ENCODE measurements around the genes NPTXR and APOBEC3H.

GRCh38 chr22:38485675-38486563, 18.0 kb downstream of the KDELR3 start:
- PRO-cap, result no peak
- RAMPAGE, long total RNA, 3 experiments, result no peak in any of the 3 experiments

- PRO-cap, result no peak
- RAMPAGE, long total RNA, 3 experiments, result no peak in any of the 3 experiments
Measured at GRCh38 chr22:38498233-38498782, 7.8 kb downstream of the DDX17 start.

GRCh38 chr22:38728733-38729851, 23.3 kb downstream of the GTPBP1 start:
- PRO-cap, result no peak
- RAMPAGE, long total RNA, 3 experiments, result no peak in any of the 3 experiments

DNA sequence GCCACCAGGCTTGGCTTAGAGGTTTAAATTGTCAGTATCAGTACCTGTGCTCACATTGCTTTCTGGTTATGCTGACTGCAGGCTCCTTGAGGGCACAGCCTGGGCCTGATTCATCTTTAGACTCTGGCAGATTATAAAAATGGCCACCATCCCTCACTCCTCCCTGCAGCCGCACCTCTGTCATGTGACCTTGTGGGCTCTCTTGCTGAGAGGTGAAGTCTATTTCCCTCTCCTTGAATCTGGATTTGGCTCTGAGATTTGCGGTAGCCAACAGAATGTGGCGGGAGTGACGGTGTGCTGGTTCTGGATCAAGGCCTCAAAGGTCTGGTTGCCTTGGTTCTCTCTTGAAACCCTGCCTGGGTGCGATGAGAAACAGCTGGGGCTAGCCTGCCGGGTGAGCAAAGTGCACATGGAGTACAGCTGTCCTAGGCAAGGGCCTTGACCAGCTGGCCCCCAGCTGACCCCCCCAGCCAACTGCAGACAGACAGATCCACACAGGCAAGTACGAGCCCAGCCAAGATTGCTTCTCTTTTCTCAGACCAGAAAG, 10.9 kb downstream of the SUN2 start:
- PRO-cap, result no peak
- RAMPAGE, long total RNA, 3 experiments, result no peak in any of the 3 experiments

DNA sequence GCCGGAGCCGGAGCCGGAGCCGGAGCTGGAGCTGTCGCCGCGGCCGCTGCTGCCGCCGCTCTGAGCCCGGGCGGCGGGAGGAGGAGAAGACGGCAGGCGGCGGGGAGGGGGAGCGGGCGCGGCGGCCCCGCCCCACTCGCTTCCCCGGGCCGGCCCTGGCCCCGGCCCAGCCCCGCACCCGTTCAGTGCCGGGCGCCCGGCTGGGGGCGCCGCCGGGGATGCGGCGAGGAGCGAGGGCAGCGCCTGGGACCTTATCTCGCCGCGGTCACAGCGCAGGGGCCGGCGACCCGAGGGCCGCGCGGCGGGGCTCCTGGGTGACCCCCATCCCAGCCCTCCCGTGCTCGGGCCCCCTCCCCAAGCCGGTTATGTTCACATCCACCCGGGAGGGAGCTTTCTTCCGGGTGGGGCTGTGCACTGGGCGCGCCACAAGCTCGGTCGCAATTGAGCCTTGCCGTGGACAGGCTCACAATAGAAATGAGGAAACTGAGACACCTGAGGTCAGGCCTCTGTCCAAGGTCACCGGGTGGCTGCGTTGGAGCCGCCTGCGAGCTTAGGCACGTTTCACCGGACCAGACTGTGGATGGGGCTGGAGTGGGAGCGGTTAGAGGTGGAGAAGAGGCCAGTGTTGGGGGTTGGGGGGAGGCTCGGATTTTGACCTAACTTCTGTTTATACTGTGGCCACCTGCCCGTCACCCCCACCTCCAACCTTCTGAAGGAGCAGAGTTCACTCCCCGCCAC, at the start of gene NPTXR:
TSS of gene NPTXR (minus strand) at position 62 of the 738 bp plus-strand sequence.
- PRO-cap, result unidirectional peak, minus-strand start at position 62 of the sequence; unidirectional peak, minus-strand start at position 443 of the sequence
- RAMPAGE, long total RNA, 3 experiments, result no peak in any of the 3 experiments

DNA sequence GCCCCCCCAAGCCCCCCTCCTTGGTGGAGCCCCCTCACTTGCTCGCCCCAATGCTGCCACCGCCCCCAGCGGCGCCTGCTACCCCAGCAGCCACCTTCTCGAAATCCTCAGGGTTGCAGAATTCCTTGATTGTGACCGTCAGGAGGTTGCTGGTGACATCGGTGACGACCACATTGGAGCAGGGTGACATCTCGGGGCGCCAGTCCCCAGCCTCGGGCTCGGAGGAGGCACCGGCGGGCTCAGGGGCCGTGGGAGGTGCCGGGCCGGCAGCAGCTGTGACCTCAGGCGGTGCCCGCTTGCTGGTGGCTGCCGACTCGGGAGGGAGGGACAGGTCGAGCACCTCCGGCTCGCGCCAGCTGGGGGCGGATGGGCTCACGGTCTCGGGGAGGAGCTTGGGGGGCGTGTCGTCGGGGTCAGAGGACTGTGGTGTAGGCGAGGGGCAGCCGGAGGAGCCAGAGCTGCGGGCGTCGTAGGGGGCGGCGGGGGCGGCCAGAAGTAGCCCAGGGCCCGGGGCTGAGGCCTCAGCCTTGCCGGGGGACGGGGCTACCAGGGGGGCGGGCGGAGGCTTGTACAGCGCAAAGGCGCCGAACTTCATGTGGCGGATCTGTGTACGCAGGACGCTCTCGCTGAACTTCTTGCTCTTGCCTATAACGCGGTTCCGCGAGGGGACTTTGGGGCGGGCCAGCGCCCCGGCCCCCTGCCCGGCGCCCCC, 5.7 kb downstream of the CBX6 start:
- PRO-cap, result no peak
- RAMPAGE, long total RNA, 3 experiments, result no peak in any of the 3 experiments

- PRO-cap, result no peak
- RAMPAGE, long total RNA, 3 experiments, result no peak in any of the 3 experiments
Measured at GRCh38 chr22:38971096-38971597, 11.0 kb upstream of the APOBEC3B start.

GRCh38 chr22:39097011-39097645, at the start of gene APOBEC3H:
Gene APOBEC3H (plus strand): TSS chr22:39097244.
- PRO-cap, result no peak
- RAMPAGE, long total RNA, 3 experiments, result no peak in any of the 3 experiments

DNA sequence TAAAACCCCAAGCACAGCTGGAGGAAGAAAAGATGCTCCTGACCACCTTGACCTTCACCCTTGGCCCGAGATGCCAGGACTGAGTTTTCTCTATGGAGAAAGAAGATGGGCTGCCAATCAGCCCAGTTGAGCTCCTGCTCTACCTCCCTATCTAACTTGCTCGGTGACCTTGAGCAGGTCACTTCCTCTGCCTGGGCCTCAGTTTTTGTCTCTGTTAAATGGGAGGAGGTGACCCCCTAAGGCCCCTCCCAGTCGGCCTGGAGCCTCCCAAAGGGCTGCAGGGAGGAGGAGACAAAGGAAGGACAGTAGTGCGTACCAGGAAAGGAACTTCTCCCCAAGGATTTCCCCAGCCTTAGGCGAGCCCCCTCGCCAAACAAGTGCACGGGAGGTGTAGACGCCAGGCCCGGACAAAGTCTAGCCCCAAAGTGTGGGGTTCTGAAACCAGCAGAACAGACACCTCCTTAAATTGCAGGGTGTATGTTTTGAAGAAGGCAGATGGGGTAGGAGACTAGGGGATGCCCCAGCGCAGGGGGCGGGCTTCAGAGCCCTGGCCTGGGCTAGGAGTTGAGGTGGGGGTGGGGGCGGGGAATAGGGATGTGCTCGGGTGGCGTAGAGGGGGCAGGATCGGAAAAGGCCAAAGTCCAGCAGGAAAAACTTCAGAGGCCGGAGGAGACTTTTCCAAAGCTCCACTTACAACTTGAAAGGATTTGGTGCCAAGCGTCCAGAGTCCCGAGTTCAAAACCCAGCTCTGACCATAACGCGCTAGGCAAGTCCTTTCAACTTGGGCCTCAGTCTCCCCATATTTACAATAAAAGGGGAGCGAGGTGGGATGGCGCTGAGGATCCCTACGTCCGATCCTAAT, 971 bp downstream of the CBX7 start:
- PRO-cap, result no peak
- RAMPAGE, long total RNA, 3 experiments, result no peak in any of the 3 experiments

GRCh38 chr22:39254799-39255328, 10.1 kb upstream of the PDGFB start:
- PRO-cap, result bidirectional peak, plus-strand start at chr22:39255070, minus-strand start at chr22:39254965
- RAMPAGE, long total RNA, 3 experiments, result no peak in any of the 3 experiments

DNA sequence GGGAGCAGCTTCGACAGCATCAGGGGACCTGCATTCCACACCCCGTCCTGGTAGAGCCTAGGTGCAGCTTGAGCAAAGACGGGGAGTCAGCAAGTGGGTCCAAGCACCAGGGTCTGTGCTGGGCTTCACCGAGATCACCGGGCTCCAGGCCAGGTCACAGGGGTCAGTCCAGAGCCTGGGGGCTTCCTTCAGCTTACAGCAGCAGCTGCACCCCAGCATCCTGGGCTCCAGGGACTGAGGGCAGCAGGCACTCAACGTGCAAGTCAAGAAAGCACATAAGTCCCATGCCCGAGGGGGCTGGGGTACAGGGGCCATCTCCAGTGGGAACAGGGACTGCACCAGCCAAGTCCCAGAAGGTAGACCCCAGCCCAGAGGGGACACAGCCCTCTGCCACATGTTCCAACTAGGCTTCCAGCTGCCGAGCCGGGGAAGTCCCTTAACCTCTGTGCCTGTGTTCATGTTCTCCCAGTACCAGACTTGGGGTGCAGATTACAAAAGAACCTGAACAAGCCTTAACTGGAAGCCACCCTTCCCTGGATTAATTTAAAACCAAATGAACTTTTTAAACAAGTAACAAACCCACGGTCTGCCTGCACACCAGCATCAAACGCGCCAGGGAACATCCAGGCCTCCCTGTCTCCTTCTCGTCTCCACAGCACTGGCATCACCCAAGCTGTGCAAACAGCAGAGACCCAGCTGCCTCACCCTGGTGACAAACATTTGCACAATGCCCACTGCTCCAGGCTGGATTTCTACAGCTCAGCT, 7.3 kb downstream of the RPL3 start:
- PRO-cap, result no peak
- RAMPAGE, long total RNA, 3 experiments, result no peak in any of the 3 experiments

- PRO-cap, result no peak
- RAMPAGE, long total RNA, 3 experiments, result no peak in any of the 3 experiments
Measured at GRCh38 chr22:39466098-39467154, 9.6 kb downstream of the MGAT3 start.

GRCh38 chr22:39468730-39469456, 12.1 kb downstream of the MGAT3 start:
- PRO-cap, result no peak
- RAMPAGE, long total RNA, 3 experiments, result no peak in any of the 3 experiments

DNA sequence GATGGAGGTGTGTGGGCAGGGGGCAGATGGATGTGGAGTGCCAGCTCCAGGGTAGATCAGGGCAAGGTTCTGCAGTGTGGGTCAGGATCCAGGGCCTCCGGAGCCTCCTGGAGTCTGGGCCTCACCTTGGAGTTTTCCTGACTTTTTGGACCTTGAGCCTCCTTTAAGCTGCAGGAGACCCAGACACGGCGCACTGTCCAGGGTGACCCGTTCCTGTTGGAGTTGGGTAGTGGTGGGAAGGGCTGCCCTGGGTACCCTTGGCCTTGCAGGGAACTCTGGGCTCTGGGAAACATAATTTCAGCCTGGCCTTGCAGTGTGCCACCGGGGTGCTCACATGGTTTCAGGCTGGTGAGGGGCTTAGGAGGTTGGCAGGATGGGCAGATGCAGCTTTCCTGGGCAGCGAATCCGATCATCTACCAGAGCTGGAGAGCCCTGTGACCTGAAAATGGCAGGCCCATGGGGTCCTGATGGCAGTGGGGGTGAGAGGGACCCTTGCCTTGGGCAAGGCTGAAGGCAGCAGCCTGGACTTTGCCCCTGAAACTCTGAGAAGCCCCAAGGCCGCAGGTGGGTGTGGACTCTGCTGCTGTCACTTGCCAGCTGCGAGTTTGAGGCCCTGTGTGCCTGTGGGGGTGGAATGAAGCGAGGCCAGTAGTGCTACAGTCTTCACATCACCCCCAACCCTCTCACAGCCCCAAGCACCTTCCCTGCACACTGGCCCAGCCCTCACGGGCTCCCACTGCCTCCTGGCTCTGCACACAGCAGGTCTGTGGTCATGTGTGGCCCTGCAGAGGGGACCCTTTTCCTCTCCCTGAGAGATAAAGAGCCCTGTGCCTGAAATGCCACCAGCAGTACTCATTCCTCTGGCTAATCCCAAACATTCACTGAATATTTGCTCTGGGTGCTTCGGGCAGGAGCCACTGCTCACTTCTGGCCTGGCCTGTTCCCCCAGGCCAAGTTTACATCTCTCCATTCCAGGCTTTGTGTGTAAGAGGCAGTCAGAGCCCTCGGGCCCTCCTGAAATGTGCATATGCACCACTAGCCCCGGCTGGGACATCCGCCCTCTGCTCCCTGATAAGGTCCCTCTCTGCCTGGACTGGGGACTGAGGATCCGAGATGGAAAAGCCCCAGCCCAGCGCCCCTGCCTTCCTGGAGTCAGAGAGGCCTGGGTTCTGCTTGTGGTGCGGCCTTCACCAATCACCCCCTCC, 17.4 kb downstream of the MGAT3 start:
- PRO-cap, result no peak
- RAMPAGE, long total RNA, 3 experiments, result no peak in any of the 3 experiments

DNA sequence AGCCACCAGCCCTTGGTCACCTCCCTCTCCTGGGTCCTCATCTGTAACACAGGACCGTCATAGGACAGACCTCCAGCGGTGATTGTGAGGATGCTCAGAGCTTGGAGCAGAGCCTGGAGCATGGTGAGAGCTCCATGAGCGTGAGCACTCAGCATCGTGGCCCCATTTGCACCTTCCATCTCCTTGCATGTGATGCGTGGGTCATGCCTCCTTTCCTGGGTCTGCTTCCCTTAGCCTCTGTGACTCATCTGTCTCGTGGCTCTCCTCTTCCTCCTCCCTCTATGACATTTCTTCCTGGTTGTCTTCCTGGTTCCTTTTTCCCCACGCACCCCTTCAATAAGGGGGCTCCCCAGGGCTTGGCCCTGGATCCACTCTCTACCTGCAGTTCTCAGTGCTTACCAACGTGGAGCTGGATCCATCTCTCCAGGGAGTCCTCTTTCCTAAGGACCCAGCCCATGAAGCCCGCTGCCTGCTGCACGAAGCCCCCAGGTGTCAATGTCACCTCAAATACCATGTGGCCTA, 7.3 kb upstream of the MIEF1 start:
- PRO-cap, result no peak
- RAMPAGE, long total RNA, 3 experiments, result no peak in any of the 3 experiments

DNA sequence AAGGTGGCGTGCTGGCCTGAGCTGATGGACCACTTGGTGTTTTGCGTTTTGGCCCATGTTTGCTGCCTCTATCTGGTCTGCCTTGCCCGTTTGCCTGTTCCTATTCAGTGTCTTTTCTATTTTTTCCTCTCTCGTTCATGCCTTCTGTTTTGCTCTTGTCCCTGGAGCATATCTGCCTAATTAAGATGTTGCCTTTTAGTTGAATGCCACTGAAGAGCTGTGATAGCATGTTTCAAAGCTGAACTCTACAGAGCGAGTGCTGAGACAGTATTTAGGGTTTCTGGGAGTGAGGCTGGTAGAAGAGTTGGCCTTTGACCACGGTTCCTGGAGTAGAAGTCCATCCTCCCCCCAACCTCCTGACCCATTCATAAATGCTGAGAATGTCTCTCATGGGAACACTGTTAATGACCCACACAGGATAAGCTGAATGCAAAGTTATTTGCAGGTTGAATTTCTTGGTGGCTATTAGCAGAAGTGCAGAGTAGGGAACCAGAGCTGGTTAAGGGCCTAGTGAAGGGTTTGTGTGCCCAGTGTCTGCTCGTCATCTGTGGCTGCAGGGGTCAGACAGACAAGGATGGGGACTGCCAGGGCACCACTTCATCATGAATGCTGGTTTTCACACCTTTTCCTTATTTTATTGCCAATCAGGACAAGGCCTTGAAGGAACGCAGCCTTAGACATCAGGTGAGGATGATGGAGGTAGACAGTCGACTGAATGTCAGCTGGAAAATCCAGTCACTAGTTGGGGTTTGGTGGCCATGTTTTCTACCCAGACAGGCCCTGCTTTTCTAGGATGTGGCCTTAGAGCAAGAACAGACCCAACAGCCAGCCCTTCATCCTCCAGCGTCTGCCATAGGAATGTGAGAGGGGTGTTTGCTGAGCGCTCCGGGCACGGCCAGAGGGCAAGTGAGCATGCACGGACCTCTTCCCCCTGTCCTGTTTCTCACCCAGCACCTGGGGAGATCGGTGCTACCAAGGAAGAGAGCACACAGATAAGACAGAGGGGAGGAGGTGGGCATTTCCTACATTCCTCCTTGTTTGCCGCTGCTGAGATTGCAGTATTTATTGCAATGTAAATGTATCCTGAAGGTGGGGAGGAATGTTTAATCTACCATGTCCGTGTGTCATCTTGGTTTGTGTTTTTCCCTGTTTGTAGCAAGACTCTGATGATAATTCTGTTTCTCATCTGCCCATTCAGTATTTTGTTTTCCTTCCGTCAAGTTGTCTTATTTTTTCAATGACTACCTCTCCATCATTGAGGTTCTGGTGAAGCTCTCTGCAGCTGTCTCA, 5.3 kb upstream of the ATF4 start:
- PRO-cap, result no peak
- RAMPAGE, long total RNA, 3 experiments, result no peak in any of the 3 experiments

DNA sequence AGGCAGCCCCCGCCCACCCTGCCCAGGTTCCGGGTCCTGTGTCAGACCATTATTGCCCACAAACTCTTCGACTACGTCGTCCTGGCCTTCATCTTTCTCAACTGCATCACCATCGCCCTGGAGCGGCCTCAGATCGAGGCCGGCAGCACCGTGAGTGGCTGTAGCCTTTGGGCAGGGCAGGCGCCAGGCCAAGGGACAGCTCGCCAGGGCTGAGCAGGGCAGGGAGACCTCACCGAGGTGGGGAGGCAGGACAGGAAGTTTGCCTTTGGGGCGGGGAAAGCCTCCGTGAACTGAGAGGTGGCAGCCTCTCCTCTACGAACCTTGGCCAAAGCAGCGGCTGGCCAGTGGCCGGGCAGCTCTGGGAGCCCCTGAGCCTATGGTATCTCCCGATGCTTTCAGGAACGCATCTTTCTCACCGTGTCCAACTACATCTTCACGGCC, 93.2 kb downstream of the CACNA1I start:
- PRO-cap, result no peak
- RAMPAGE, long total RNA, 3 experiments, result no peak in any of the 3 experiments

- PRO-cap, result no peak
- RAMPAGE, long total RNA, 3 experiments, result no peak in any of the 3 experiments
Measured at GRCh38 chr22:39946705-39947921, 13.1 kb upstream of the TMA7B start.

DNA sequence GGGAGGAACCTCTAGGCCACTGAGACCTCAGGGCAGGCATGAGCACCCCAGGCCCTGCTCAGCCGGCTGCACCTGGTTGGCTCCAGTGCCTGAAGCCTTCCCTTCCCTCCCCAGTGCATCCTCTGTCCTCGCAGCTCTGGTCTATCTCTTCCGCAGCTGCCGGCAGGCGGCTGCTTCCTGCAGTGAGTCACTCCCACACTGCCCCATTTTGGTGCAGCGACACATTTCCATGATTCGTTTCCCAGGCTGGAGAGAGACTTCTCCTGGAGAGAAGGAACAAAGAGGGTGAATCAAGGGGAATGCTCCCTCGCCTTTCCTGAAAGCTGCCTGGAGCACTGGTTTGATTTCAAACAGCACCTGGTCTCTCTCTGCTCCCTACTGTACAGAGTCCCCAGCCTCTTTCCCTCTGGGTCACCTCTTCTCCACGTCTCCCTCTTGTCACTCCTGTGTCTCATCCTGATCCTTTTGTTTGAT, 592 bp upstream of the TMA7B start:
- PRO-cap, result no peak
- RAMPAGE, long total RNA, 3 experiments, result no peak in any of the 3 experiments

- PRO-cap, result no peak
- RAMPAGE, long total RNA, 3 experiments, result no peak in any of the 3 experiments
Measured at GRCh38 chr22:39972267-39973116, 12.3 kb downstream of the TMA7B start.